Calu3 (cell line): ENCODE results near the gene THAP12.

DNA sequence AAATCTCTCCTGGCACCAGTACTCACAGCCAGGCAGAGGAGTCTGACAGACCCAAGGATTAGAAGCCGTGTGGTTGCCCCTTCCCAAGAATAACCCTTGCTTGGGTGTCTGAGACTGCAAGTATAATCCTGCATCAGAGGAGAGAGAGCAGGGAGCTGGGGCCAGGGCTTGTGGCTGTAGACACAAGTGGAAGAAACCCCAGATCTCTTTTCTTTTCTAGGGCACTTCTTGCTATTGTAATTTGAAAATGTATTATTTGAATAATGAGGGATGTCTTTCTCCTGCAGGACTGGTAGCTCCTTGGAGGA lies 67.2 kb downstream of the WNT11 start:
- PRO-cap: no peak

- PRO-cap: no peak
These were observed 20.3 kb downstream of the WNT11 start for GRCh38 chr11:76185996-76186481.

DNA sequence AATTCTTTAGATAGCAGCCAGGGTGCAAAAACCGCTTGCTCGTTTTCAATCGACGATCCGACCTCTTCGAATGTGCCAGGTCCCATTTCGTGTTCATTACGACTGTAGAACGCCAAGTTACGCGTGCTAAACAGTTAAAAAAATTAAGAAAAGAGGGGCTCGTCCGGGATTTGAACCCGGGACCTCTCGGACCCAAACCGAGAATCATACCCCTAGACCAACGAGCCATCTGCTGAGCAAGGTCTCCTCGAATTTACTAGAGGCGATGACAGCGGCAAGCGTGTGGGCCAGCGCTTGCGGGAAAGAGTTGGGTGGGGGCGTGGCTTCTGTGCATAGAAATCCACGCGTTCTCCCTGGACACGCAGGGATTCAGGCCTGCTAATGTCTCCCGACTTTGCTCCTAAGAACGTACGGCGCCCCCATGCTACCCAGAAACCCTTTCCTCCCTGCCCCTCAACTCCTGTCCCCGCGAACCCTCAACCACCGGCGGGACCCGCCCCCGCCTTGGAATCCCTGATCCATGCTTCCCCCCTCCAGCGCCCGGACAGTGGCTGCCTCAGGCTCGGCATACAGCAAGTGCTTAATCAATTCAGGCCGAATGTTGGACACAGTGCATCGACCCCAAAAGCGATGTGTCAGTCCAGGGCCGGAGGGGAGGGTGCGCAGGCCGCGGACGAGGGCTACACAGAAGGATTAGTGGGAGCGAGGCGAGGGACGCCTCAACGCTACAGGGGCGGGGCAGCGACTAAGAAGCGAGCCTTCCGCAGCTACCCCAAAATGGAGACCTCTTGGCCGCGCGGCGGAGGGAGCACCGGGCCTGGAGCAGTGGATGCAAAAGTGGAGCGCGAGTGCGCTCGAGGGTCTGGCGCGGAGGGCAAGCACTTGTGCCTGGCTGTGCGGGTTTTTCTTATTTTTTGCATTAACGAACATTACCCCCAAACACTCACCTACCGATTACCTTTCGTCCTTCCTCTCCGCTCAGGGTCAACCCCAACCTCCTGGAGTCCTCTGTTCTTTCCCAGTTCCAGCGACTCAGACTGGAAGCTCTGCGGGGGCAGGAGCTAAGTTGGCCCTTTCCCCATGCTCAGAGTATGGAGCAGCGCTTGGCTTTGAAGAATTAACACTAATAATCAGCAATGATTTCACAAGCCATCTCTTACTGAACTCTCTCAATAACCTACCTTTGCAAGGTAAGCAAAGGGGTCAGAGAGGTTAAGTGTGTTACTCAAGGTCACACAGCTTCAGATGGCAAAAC lies 29.8 kb upstream of the WNT11 start:
- PRO-cap: bidirectional peak, plus-strand start at position 530 of the sequence, minus-strand start at position 231 of the sequence; bidirectional peak, plus-strand start at position 775 of the sequence, minus-strand start at position 747 of the sequence

GRCh38 chr11:76371195-76371538 lies 9.8 kb downstream of the THAP12 start:
- PRO-cap: no peak

DNA sequence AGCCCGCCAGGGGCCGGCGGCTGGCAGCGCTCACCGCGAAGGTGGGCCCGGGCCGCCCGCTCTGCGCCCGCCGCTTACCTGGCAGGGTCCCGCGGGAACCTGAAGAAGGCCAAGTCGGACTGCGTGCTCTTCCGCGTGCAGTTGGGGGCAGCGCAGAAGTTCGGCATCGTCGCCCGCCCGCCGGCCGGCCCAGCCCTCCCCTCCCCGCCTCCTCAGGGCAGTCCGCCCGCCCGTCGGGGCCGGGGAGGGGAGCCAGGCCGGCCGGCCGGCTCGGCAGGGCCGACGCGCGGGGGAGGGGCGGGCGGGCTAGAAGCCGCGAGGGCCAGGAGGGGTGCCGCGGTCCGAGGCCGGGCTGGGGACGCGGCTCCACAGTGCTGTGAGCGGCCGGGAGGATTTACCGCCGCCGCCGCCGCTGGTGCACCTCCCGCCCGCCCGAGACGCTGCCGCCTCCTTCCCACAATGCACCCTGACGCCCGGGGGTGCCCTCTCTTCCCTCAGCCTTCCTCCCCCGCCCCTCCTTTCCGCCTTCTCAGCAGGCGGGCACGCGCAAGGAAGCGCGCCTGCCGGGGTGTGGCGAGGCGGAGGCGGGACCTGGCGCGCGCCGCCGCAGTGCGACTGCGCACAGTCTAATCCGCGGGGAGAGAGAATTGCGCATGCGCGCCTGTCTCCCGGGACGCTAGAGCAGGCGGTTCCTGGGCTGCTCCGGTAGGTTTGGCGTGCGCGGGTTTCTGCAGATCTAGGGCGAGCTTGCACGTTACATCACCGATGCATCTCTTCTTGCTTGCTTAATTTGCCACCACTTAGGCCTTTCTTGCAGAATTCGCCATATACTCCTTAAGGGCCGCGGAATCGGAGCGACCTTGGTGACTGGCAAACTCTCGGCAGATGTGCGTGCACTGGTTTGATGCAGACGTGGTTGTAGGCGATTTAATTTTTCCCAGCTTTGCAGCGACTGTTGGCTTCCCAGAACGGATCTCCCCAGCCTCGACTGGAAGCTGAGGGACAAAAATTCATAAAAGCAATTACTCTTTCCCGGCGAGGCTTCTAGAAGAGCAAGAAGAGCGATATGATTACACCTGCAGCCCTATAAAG lies at the start of gene THAP12:
THAP12 (minus strand) TSS at position 463 of the 1,092 bp plus-strand sequence.
- PRO-cap: bidirectional peak, plus-strand start at position 140 of the sequence, minus-strand start at position 101 of the sequence; bidirectional peak, plus-strand start at position 654 of the sequence, minus-strand start at position 453 of the sequence

- PRO-cap: no peak
These were observed 10.5 kb downstream of the EMSY start for GRCh38 chr11:76455191-76455841.

DNA sequence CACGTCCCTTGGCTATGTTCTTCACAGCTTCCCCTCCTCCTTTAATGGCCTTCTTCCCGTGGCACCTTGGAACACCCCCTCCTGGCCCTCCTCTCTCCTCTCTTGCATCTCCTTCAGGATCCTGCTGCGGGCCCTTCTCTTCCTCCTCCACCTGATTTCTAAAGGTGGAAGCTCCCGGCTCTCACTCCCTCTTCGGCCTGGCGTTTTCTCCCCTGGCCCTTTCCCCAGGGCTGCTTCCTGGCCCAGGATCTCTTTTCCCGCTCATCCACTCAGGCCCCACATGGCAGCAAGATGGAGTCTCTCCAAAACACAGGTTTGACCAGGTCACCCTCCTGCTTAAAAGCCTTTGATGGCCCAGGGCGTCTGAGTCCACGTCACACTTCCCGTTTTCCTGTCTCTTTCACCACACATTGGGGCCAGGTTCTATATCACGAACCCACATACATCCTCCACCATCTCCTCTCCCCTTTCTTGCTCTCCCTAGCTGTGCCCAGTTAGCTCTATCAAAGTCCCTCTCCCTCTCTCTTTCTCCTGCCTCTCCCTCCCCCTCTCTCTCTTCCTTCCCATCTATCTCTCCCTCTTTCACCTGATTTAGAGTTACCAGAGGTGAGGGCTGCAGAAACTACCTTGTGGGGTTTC lies 7.7 kb upstream of the LRRC32 start:
- PRO-cap: no peak

- PRO-cap: no peak
These were observed 19.5 kb upstream of the TSKU start for GRCh38 chr11:76763516-76764157.

DNA sequence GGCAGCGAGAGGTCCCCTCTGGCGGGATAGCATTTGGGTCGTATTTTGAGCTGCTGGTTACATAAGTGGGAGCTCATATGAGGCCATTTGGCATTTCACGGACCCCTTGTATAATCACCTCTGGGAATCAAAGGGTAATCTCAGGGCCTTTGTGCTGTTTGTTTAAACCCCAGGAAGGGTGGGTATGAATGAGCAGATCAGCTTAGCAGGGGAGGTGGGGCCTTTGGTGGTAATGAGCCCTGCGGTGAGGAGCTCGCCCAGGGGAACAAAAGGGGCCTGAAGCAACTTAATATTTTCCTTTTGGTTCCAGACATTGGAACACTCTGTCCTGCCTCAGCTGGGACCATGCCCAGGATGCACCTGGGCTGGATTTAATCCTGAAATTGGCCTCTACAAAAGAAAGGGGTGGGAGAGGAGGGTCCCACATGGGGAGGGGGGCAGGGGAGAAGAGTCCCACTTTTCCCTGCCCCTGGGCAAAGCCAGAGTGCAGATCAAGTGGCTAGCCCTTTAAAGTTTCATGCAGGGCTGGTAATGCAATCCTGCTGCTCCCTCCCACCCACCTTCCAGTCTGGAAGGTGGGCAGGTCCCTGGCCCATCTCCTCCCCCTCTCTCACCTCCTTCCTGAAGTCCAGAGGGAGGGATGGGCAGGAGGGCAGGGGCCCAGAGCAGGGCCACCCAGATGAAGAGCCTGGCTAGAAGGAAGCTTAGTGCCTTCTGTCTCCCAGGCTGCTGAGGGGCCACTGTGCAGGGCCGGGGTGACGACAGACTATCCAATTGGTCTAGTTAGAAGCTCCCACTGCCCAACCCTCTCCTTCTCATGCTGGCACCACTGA lies 10.5 kb downstream of the TSKU start:
- PRO-cap: no peak

DNA sequence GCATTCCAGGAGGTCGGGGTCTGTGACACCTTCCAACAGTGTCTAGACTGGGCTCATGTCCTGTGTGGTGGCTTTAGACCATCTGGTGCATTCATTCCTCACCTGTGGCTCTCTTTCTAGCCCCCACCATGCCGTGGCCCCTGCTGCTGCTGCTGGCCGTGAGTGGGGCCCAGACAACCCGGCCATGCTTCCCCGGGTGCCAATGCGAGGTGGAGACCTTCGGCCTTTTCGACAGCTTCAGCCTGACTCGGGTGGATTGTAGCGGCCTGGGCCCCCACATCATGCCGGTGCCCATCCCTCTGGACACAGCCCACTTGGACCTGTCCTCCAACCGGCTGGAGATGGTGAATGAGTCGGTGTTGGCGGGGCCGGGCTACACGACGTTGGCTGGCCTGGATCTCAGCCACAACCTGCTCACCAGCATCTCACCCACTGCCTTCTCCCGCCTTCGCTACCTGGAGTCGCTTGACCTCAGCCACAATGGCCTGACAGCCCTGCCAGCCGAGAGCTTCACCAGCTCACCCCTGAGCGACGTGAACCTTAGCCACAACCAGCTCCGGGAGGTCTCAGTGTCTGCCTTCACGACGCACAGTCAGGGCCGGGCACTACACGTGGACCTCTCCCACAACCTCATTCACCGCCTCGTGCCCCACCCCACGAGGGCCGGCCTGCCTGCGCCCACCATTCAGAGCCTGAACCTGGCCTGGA lies 12.5 kb downstream of the TSKU start:
- PRO-cap: no peak

GRCh38 chr11:76820017-76820482 lies 36.9 kb downstream of the TSKU start:
- PRO-cap: no peak

GRCh38 chr11:77020762-77021577 lies 13.2 kb upstream of the B3GNT6 start:
- PRO-cap: no peak

GRCh38 chr11:77036127-77037219 lies 2.3 kb downstream of the B3GNT6 start:
- PRO-cap: no peak

GRCh38 chr11:77105304-77105805 lies 2.7 kb downstream of the OMP start:
- PRO-cap: no peak

- PRO-cap: no peak
These were observed 2.0 kb upstream of the MYO7A start for GRCh38 chr11:77126097-77126469.

DNA sequence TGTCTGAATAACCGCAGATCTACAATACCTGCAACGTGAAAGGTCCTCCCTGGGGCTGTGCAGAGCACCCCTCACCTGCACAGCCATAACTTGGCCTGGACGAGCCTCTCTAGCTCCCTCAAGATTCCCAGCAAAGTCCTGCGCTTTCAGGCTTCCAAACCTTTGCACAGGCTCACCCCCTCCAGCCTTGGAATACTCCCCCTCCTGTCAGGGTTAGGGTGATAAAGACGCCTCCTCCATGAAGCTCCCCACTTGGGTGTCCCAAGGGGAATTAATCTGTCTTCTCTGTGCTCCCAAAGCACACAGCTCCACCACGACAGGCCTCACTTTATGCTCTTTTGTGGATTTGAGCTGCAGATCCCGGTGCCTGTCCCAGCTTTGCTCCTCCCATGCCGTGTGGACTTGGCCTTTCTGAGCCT lies 46.2 kb downstream of the MYO7A start:
- PRO-cap: no peak

GRCh38 chr11:77211228-77211908 lies 83.3 kb downstream of the MYO7A start:
- PRO-cap: no peak

- PRO-cap: bidirectional peak, plus-strand start at chr11:77473348, minus-strand start at chr11:77473384; bidirectional peak, plus-strand start at chr11:77473613, minus-strand start at chr11:77473584
These were observed 609 bp downstream of the PAK1 start for GRCh38 chr11:77473085-77473884.

DNA sequence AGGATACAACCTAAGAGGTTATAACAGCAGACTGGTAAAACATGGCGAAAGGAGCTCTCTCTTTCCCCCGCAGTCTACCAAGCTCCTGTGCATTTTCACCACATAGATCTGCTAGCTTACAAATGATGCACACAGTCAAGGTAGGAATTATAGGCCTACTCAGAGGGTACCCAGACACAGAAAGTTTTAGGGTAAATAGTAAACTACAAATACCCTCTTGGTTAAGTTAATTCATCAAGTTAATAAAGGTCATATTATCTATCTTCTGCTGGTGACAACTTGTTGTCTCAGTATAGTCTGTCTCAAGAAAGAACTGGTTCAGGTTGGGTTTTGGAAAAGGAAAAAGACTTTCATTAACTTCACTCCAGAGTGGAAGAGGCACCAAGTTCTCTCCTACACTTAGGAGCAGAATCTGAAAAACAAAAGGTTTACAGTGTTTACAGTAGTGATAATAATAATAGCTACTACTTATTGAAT lies 21.3 kb downstream of the CLNS1A start:
- PRO-cap: no peak

DNA sequence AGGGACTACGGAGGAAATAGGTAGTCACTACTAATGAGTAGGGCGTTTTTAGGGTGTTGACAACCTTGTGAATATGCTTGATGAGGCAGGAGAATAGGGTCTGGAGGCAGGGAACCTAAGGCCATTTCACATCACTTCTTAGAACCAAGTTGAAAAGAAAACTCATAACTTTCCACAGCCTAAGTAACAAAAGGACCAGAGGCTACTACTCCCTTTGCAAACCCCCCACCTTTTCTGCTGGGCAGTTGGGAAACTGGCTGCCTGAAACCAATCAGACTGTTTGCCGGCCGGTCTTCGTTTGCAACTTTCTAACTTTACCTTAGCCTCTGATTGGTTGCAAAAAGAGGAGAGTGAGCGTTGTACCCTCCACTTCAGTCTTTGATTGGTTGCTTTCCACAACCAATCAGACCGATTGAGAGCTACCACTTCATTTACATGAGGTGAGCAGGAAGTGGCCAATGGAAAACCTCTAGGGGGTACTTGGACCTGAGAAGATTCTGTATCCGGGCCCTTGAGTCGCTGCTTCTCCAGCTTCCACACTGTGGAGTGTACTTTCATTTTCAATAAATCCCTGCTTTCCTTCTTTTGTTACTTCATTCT lies 18.7 kb upstream of the CLNS1A start:
- PRO-cap: no peak